H4 (cell line): Measurements from ENCODE around the genes OR4K2, OR4K15, PARP2, NDRG2 and RNASE13.

DNA sequence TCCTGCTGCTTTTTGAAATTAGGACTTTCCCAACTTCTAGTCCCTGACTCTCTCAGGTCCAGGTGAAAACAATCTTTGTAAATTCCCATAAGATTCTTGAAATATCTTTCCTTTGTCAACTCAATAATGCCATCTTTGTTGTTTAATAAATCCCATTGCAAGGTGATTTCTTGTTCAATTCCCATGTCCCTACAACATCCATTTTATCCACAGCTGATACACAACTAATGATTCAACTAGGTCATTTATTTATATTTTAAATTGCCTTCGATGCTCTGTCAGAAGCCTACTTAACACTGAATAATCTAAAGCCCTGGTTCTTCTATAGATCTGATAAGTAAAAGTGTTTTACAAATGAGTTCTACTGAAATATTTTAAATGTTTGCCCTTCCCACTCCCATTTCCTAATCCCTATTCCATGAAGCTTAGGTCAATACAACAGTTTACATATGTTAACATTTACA is at the start of gene OR4K2:
TSS of gene OR4K2 (plus strand) at position 186 of the 464 bp plus-strand sequence.
- RAMPAGE, long total RNA, result no peak

DNA sequence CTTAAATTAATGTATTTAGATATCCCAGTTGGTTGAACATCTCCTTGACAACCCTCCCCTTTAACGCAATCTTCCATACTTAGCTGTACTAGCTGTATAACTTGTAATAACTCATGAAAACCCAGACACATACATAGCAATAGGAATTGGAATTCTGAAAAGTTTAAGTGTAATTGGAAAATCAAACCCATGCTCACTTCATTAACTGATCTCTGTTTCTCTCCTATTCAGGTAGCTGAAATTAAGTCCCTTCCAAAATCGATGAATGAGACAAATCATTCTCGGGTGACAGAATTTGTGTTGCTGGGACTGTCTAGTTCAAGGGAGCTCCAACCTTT is at the start of gene OR4K15:
TSS of gene OR4K15 (plus strand) at position 262 of the 338 bp plus-strand sequence.
- RAMPAGE, long total RNA, result no peak

DNA sequence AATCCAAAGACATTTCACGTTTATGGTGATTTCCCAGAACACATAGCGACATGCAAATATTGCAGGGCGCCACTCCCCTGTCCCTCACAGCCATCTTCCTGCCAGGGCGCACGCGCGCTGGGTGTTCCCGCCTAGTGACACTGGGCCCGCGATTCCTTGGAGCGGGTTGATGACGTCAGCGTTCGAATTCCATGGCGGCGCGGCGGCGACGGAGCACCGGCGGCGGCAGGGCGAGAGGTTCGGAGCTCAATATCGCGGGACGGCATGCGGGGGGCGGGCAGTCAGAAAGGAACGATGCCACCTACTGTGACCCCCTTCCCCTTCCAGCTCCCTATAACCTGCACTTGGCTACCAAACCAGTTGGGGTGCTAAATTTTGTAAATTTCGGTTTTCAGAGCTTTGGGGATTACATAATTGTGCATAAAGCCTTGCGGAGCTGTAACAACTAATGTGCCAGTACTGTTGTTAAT is at the start of gene PARP2:
TSS of gene PARP2 (plus strand) at position 185 of the 470 bp plus-strand sequence.
- RAMPAGE, long total RNA, result start-site peak on the plus strand centred at position 178 of the sequence, 19 bp wide, 61 reads

DNA sequence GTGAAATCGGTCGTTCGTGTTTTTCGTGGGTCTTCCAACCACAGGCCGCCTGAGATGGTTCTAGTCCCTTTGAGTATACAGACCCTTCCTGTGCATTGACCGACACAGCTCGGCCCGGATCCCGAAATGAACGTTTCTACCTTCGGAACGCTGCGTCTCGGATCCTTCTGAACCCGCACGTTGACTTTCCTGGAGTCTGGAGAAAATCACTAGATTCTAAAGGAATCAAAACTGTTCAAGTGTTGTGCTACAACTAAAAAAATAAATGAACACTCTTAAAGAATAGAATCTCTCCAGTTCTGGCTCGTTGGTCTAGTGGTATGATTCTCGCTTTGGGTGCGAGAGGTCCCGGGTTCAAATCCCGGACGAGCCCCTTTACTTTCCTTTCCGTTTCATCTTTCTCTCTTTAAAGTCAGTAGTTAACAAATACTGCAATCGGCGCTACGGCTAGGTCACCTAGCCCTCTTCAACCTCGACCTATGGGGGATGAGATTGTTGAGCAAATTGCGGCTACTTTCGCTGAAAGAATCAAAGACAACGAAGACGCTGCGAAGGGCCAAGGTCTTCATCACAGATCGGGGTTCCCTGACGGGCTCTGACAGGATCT is 8.7 kb downstream of the OR6S1 start:
- RAMPAGE, long total RNA, result no peak

DNA sequence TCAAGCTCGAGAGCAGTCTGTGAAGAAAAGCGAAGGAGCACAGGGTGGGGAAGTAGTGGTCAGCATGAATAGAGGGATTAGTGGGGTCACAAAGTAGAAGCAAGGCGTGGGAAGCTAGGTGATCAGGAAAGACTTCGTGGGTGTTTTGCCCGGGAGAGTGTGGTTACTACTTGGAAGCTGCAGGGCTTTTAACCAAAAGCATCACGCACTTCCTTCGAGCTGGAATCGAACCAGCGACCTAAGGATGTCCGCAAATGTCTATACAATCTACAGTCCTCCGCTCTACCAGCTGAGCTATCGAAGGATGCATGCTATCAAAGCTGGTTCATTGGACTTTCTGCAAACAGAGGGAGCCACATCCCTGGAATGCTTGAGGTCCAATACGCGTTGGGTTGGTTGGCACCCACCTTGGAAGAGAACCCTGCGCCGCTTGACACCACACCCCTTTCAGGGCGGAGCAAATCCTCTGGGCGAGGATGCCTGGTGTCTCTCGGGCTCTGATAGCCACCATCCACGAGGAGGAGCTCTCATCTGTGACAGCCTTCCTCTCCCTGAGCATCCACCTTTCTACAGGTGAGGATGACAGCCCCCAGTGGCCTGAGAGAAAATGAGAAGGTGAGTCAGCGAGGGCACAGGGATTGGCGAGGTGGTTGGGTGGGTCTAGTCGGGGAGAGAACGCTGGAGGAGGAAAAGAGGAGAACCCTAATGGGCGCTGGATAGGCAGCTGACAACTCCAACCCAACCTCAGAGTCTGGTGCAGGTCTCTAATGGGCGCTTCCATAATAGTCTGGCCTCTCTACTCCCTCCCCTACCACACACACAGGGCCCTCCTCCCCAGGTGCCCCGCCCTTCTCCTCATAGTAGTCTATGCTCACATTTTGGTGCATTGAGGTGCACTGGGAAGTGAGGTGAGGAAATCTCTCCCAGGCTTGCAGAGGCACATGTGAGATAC is 16.0 kb upstream of the OR6S1 start:
- RAMPAGE, long total RNA, result no peak

GRCh38 chr14:20683891-20684050 is 589 bp upstream of the RNASE4 start:
- RAMPAGE, long total RNA, result no peak

GRCh38 chr14:20686451-20686930 is 2.1 kb upstream of the ANG start:
- RAMPAGE, long total RNA, result no peak

DNA sequence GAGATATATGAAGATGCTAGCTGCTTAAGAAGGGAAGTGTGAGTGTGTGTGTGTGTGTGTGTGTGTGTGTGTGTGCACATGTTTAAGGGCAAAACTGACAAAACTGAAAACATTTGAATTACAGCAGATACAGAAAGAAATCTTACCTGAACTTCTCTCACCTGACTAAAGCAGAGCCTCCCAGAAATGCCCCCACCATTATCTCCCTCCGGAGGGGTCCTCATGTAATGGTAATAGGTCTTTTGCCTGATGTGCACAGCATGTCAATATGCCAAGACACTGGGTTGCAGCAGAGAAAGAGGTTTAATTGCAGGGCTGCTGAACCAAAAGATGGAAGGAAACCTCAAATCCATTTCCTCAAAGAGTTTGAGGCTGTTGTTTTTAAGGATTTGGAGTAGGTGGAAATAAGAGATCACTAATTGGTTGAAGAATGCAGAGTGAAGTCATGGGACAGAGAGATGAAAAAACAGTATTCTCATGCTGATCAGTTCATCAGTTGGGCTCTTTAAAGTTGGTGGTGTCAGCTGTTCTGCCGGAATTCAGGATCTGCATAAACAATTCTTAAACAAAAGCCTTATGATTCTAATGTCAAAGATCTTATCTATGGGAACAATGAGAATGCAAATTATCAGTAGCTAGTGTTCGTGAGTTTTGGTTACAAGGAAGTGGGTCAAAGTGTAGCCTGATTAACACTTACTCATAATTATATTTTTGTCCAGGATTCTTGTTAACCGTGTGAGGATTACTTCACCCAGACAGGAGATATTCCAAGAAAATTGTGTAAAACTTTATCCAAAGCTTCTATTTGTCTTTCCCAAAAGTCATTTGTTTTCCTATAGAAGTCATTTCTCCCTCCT is 18.2 kb downstream of the ANG start:
- RAMPAGE, long total RNA, result no peak

- RAMPAGE, long total RNA, result no peak
Measured at GRCh38 chr14:21024515-21025135, at the start of gene NDRG2. Gene NDRG2 (minus strand): TSS chr14:21025061.

DNA sequence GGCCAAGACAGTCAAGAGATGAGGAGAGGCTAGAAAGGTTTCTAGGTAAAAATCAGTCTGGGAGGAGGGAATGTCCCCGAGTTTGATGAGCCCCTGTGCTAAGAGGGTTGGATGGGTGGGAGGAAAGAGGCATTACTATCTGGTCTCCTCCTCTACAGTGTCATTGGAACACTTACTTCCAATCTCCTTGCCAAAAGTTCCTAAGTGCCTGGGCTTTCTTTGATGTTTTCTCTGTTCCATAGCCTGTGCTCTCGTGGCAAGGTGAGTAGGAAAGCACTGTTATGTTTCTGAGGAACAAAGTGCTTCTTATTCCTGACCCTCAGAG is at the start of gene RNASE13:
TSS of gene RNASE13 (minus strand) at position 75 of the 325 bp plus-strand sequence.
- RAMPAGE, long total RNA, result no peak

- RAMPAGE, long total RNA, result no peak
Measured at GRCh38 chr14:21037107-21037446, 2.5 kb upstream of the RNASE13 start.

DNA sequence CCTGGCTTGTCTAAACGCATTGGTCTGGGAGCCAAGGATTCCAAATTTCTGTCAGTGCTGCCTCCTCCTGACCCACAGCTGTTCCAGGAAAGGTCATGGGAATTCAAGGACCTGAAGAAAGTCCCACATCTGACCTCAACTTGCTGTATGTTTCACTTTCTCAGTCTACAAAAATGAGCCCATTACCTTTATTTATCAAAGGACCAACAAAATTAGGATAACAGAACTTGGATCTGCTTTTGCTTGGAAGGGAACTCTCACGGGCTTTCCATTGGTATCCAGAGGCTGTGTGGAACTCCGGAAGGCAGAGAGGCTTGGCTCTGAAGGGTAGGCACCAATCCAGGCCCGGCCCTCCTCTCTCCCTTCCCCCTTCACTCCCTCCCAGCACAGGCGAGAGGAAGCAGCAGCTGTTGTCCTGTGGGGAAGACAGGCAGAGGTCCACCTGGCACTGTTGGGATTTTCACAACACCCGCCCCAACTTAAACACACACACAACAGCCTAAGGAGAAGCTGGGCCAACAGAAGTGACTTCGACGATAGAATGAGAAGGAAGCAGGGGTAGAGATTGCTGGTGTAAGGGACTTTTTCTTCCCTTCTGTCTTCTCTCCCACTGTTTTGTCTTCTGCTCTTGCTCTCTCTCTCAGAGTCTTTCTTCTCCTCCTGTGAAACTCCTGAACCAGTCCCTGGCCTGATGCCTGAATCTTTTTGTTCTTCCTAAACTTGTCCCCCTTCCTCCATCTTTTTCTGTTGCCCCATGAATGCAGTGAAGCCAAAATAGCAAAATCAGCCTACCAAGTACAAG is 3.2 kb upstream of the RNASE7 start:
- RAMPAGE, long total RNA, result no peak

GRCh38 chr14:21043373-21043913 is 1.3 kb downstream of the RNASE7 start:
- RAMPAGE, long total RNA, result no peak

DNA sequence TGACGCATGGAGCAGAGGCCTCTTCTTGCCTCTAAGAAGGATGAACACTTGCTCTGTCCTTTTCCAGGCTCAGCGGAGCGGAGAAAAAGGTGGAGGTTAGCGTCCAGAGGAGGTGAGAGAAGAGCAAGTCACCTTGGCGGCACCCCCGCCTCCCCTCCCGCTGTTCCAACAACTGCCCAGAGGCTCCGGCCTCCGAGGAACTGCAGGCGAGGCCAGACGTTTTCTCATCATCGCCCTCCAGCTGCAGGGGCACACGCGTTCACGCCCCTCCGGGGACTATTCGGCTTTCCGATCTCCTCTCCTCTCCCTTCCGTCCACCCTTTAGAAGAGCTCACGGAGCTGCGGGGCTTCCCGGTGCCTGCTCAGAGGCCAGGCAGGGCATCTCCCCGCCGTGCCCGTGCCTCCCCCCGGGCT is 1.3 kb upstream of the ARHGEF40 start:
- RAMPAGE, long total RNA, result no peak

GRCh38 chr14:21099145-21099864 is 850 bp upstream of the ZNF219 start:
- RAMPAGE, long total RNA, result no peak

- RAMPAGE, long total RNA, result no peak
Measured at GRCh38 chr14:21247203-21247700, 22.0 kb downstream of the HNRNPC start.

DNA sequence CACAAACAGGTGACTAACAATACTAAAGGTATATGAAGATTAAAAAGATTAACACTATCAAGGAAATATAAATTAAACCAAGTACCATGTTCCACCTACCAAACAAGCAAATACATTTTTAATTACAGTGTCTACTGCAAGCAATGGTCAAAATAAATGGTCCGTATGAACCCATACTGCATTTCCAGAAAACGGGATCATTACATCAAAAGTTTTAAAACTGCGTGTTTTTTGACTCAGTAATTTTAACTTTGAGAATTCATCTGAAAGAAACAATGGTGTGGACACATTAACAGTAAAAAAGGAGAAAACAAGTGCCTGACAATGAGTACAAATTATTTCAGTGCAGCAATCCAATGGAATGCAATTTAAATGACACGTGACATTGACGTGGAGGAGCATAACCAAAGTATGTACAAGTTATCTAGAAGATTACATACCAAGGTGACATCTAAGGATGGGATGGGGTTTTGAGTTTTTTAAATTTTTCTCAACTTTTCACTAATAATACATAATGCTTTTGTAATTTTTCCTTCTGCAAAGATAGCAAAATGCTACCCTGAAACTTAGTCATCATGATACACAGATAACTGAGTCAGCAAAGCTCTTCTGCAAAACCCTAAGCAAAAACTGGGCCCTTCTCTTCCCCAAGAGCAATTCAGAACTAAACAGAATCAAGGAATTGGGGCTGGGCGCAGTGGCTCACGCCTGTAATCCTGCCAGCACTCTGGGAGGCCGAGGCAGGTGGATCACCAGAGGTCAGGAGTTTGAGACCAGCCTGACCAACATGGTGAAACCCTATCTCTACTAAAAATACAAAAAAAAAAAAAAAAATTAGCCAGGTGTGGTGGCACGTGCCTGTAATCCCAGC is 20.4 kb downstream of the HNRNPC start:
- RAMPAGE, long total RNA, result no peak

DNA sequence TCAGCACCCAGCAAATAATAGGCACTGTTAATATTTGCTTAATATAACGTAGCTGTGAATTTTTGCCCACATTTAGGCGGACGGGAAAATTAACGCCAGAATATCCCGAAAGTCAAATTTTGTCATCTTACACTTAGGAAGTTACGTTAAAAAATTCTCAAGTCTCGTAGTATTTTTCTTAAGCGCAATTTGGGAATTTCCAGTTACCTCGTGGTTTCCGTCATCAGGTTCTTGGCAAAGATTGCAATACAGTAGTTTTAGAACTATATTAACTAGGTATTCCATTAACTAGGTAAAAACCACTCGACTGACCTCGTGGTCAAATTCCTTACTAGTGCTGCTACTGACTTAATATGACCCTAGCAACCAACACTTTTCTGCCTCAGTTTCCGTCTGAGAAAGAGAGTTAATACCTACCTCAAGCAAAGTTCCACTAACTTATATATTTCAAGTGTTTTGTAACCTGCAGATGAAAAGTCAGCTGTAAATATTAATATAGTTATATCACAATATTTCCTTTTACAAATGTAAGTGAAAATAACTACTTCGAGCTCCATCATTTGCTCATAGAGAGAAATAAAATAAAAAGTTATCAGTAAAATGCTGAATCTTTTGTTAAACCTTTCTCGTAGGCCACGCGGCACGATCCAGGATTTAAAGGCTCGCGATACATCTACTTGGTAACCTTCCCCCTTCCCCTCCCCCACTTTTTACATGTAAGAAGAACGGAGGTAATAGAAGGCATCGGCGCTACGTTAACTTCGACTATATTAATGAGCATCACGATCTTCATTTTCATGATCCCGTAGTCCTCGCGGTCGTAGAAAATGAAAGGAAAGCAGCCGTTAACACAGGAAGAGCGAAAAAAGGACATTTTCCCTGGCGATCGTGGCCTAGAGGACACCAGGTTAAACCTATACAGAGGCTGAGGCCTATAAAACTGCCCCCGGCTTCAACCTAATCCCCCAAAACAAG is 749 bp downstream of the HNRNPC start:
- RAMPAGE, long total RNA, result no peak

DNA sequence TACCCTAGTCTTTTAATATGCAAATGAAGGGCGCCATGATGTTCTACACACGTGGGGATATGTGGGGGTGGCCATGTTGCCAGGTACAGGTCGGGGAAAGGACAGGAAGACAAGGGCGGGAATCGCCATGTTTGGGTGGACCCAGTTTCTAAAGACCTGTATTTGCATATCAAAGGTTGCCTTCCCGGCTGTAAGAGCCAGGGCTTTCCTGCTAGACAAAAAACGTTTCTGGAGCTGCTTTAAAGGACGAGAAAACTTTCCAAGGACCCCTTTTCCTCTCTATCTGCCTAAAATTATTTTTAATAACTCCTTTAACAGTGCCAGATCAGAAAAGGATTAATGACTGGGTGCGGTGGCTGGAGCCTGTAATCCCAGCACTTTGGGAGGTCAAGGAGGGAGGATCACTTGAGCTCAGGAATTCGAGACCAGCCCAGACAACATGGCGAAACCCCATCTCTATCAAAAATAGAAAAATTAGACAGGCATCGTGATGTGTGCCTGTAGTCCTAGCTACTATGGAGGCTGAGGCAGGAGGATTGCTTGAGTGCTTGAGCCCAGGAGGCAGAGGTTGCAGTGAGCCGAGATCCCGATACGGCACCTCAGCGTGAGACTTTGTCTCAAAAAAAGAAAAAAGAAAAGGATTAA is 29.1 kb downstream of the RPGRIP1 start:
- RAMPAGE, long total RNA, result no peak

- RAMPAGE, long total RNA, result no peak
Measured at GRCh38 chr14:21391961-21392528, 8.2 kb upstream of the SUPT16H start.